AG08470 (cell line): ENCODE results near the gene CPHXL.

GRCh38 chr16:75434316-75434924 lies 1.1 kb upstream of the CFDP1 start:
- RRBS, result no CpG with 5 or more reads among the region's 18 CpGs

DNA sequence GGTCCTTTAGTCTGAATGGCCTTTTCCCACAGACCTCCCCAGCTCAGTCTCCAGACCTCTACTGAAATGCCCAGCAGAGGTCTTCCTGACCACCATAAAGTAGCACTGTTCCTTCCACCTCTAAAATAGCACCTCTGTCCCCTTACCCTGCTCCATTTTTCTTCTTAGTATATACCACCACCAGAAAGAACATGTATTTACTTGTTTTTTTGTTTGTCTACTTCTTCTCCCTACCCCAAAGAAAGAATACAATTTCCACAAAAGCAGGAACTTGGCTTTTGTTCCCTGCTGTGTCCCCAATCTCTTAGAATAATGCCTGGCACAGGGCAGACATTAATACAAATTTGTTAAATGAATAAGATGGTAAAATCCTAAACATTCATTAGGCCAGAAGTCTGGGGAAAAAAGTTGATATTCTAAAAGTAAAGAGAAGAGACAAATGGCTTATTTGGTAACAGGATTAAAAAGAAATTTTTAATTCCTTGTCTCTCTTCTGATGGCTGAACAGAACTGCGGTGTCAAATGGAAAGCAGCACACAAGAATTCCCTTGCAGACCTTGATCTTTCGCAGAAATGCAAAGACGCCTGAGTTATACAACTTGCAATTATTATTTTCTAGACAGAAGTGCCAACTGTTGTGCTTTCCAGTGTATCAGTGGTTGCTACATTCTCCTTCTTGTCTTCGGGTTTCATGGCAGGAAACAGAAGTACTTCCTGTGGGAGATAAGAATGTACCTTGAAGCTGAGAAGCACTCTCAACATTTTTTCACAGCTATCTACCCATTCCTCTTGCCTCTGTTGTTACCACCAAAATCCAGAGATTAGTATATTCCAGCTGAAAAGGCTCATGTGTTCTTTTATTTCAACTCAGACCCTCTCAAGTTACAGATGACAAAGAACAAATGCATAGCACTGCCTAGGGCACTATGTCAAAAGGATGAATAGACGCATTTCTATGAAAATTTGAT lies 4.5 kb upstream of the ADAT1 start:
- RRBS, result no CpG with 5 or more reads among the region's 5 CpGs

- RRBS, result no CpG with 5 or more reads among the region's 5 CpGs
Measured at GRCh38 chr16:75726368-75726781, at the start of gene CPHXL. Gene CPHXL (minus strand): TSS chr16:75726490.

- RRBS, result no CpG with 5 or more reads among the region's 16 CpGs
Measured at GRCh38 chr16:75827493-75827767, 101.1 kb upstream of the CPHXL start.

GRCh38 chr16:76293043-76293391 lies 15.8 kb downstream of the CNTNAP4 start:
- RRBS, result no CpG with 5 or more reads among the region's 9 CpGs

DNA sequence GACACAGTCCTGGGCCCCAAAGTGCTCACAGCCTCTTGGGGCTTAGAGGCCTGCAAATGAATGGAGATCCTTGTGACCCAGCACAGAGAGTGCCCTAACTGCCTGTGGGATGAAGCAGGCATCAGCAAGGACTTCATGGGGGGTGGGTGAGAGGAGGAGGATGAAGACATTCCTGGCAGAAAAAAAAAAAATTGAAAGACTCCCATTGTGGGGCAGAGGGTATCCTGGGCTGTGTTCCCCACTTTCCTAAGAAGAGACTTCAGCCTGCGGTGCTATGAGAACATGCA lies 116.3 kb downstream of the CNTNAP4 start:
- RRBS, result no CpG with 5 or more reads among the region's 1 CpG

DNA sequence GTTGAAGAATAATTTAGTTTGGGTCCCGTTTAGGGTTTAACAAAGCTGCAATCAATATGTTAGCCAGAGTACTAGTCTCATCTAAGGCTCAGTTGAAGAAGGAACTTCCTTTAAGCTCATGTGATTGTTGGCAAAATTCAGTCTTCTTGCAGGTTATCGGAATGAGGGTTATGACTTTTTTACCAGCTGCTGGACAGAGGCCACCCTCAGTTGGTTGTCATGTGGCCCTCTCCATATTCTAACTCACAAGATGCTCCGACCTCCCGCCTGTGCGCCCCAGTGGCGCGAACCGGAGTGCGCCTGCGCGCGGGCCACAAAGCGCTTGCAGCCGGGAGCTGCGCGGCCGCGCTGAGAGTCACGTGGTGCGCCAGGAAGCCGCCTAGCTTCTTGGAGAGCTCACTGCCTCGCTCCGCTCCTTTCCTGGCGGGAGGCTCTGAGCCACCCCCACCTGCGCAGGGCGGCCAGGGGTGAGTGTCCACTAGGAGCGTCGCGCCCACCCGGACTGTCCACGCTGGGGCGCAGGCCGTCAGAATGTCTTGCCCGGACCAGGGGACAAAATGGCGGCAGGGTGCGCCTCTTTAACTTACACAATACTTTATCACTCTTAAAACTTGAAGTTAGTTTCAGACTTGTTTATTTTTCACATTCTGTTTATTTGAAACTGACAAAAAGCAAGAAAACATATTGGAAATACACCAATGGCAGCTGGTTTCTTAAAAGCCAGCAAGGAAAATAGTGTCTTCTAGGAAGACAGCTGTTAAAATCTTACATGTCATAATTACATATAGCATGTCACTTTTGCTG lies 357.7 kb downstream of the CNTNAP4 start:
- RRBS, result 80% methylated on average over 12 of the region's 36 CpGs

GRCh38 chr16:77234373-77235059 lies 35.3 kb downstream of the SYCE1L start:
- RRBS, result no CpG with 5 or more reads among the region's 19 CpGs

- RRBS, result 63% methylated on average over 2 of the region's 8 CpGs
Measured at GRCh38 chr16:77711562-77712173, 10.6 kb upstream of the NUDT7 start.

DNA sequence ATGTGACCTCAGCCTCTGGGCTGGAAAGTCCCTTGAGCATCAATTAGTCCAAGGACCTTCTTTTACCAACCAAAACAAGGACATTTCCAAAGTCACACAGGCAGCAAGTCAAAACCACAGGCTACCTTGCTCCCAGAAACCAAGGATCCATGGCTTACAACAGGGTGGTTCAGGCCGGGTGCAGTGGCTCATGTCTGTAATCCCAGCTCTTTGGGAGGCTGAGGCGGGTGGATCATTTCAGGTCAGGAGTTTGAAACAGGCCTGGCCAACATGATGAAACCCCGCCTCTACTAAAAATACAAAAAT lies 11.7 kb upstream of the VAT1L start:
- RRBS, result no CpG with 5 or more reads among the region's 3 CpGs

DNA sequence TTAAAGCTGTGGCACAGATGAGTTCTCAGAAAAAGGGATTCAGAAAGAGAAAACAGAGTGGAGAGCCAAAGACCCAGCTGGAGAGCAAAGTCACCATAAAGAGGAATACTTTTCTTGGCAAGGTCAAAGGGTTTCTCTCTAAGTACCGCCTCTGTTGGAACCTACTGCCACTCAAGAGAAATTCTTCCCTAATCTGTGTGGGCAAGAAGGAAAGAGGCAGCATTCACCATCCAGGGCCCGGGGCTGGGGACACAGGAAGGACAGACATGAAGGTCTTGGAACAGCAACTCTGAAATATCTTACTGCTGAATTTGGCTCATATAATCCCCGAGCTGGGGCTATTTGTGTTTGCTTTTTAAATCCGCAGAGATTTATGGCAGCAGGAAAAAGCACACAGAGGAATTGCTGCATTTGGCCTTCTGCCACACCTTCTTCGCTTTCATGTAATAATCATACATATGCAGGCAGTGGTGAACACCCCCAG lies 82.0 kb downstream of the VAT1L start:
- RRBS, result no CpG with 5 or more reads among the region's 5 CpGs

DNA sequence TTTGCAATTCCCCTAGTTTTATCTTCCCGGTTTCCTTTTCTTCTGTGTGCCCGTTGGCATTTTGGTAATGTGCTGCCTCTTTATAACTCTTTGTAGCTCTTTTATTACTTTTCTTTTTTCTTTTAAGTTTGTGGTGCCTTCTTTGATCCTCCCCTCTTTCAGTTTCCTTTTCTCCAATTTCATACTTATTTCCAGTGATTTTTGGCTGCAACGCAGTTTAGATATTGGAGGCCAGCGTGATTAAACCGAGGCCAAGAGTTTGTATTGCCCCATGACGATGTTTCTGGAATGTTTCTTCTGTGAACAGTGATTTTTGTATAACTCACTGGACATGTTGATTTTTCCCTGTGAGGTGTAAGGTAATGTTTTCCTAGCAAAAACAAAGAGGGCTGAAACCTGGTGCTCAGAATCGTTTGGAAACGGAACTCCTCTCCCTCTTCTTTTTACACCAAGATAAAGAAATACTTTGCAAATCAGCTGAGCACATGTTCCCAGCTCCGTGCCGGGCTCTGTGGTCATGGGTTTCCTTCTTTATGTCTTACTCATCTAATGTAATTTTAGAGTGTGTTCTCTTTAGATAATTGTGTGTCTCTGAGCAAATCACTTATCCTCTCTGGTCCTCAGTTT lies 344.3 kb downstream of the WWOX start:
- RRBS, result no CpG with 5 or more reads among the region's 10 CpGs

DNA sequence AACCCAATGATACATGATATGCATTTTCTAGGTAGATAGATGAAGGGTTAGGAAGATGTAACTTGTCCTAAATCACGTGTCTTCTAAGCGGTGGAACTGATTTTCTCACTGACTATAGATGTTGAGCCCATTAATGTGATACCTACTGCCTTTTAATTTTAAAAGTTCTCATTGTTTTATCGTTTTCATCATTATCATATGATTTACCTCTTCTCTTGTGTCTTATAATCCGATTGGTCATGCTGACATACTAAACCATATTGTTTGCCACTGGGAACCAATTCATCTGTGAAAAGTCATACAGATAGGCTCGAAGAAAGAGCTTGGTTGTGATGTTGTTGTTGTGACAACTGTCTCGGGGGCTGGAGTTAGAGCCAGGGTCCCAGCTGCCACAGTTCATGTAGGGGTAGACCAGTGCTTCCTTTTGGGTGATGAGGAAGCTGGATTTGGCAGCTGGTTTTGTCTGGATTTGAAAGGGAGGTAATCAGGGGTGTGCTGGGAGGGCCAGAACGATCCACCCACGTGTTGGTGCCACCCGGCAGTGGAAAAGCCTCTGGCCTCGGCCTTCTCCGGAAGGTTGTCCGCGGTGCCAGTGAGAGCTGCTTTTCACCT lies 438.0 kb downstream of the WWOX start:
- RRBS, result 81% methylated on average over 3 of the region's 13 CpGs

- RRBS, result no CpG with 5 or more reads among the region's 14 CpGs
Measured at GRCh38 chr16:78551112-78552158, 452.0 kb downstream of the WWOX start.

- RRBS, result no CpG with 5 or more reads among the region's 11 CpGs
Measured at GRCh38 chr16:78684257-78685491, 585.2 kb downstream of the WWOX start.

GRCh38 chr16:79229144-79229691 lies 371.3 kb downstream of the MAF start:
- RRBS, result no CpG with 5 or more reads among the region's 23 CpGs

DNA sequence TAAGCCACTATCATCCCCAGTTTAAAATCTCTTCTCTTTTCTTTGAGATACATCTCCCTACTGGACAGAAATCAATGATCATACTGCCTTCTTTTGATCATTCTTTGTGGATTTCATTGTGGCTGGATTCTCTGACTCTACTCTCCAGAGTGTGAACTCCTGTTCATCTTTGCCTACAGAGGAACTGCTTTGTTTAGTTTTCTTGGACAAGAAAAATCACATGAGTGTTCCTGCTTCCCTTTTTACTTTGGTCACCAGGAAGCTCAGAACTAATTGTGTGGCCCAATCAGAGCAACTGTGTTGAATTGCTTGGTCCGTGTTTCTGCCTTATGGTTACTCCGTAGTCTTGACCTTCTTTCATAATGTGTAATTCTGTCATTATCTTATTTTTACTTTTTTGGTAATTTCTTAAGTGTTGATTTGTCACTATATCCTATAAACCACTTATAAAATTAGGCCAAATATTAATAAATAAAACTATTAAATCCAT lies 97.0 kb downstream of the MAF start:
- RRBS, result no CpG with 5 or more reads among the region's 2 CpGs

- RRBS, result 43% methylated on average over 3 of the region's 12 CpGs
Measured at GRCh38 chr16:79505403-79505888, 95.1 kb downstream of the MAF start.

DNA sequence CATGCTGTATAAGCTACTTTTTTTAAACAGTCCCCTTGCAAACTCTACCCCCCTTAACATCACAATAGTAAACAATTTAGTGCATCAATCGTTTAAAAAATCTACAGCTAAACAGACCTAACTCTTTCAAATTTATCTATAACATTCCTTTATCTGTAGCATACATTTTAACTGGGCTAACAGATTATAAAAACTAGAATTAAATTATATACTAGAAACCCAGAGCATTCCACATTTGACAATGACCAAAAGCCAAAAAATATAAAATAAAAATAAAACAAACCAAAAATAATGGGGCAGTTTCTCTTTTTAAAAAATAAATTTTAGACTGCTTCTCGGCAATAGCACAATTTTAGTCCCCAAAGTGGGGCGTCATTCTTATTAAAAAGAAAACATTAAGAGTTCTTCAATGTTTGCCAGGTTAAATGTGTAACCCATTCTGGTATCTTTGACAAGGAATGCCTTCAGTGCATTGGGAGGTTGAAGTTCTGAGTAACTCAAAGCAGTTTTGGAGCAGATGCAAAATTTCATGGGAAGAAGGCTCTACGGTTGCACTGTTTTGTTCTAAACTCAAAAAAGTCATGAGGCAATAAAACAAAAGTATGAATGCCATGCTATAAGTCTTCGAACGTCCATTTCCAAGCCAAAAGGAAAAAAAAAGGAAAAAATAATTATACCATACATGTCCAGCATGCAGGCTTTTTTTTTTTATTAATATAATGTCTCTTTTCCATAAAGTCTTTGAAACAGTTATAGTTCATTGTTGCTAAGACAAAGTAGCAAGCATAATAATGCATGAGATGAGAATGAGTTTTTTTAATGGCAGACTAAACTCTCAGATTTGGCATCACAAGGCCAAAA lies 3.2 kb downstream of the MAF start:
- RRBS, result no CpG with 5 or more reads among the region's 6 CpGs

DNA sequence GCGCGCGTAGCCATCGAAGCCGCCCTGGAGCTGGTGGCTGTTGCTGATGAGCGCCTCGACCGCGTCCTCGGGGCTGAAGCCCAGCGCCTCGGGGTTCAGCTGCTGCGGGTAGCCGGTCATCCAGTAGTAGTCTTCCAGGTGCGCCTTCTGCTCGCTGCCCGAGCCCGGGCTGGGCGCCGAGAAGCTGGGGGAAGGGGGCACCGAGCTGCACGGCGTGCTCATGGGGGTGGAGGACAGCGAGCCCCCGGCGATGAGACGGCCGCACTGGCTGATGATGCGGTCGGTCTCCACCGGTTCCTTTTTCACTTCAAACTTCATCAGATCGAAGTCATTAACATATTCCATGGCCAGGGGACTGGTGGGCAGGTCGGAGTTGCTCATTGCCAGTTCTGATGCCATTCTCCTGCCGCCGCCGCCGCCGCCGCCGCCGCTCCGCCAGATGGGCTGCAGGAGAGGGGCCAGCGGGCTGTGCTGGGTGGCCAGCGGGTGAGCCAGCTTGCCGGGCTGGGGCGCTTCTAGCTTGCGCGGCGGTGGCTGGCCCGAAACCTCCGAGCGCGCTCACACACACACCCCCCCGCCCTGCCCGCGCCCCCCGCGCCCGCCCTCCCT lies 929 bp downstream of the MAF start:
- RRBS, result 2% methylated on average over 16 of the region's 59 CpGs